Astrocyte (in vitro differentiated cells and primary cell): ENCODE measurements around the genes HDAC6, GAGE12J, GAGE12E, MAGED1 and FAM156A.

DNA sequence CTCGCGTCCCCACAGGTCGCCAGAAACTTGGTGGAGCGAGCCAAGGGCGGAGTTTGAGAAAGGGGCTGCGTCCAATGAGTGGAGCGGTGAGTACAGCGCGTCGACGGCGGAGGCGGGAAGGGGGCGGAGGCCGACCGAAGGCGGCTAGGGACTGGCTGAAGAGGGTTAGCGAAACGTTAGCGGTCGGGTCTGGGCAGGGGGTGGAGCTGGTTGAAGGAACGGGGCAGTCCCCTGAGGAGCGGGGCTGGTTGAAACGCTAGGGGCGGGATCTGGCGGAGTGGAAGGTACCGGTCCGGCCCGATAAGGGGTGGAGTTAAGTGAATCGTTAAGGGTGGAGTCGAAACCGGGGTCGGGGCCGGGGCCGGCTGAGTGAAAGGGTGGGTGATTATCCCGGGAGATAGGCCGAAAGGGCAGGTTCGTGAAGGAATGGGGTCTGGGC is at the start of gene HDAC6:
Gene HDAC6 (plus strand): TSS at position 209 of the 439 bp plus-strand sequence.
- PRO-cap: no peak
- RRBS, 2 experiments: 26% methylated on average over 3 of the region's 38 CpGs; no CpG with 5 or more reads in 1 of the 2 experiments

DNA sequence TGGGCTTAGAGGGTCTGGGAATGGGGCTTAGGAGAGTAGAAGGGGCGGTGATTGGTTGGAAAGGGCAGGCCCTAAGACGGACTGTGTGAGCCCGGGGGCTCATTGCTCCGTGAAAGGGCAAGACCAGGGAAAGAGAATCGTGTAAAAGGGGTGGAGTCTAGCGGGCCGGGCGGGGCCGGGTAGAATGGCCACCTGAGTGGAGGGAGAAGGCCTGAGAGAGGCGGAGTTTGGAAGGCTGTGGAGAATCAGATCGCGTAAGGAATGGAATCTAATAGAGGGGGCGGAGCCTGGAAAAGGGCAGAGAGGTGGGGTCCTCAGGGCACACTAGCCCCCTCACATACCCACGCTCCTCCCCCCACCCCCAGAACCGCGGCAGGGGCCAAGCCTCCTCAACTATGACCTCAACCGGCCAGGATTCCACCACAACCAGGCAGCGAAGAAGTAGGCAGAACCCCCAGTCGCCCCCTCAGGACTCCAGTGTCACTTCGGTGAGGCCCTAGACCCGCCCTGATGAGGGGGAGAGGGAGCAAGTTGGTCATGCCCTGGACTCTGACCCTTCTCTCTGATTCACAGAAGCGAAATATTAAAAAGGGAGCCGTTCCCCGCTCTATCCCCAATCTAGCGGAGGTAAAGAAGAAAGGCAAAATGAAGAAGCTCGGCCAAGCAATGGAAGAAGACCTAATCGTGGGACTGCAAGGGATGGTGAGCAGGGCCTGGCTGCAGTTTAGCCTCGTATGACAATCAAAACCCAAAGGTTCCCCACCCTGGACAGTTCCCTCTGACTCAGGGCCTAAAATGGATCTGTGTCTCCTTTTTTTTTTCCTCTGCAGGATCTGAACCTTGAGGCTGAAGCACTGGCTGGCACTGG is 665 bp downstream of the HDAC6 start:
- PRO-cap: bidirectional peak, plus-strand start at position 217 of the sequence, minus-strand start at position 104 of the sequence
- RRBS, 2 experiments: 6 to 14% methylated on average over 5 of the region's 28 CpGs

- PRO-cap: no peak
- RRBS, 2 experiments: 54 to 55% methylated on average over 8 of the region's 39 CpGs
Measured at GRCh38 chrX:48831176-48831590, 4.2 kb downstream of the PCSK1N start.

DNA sequence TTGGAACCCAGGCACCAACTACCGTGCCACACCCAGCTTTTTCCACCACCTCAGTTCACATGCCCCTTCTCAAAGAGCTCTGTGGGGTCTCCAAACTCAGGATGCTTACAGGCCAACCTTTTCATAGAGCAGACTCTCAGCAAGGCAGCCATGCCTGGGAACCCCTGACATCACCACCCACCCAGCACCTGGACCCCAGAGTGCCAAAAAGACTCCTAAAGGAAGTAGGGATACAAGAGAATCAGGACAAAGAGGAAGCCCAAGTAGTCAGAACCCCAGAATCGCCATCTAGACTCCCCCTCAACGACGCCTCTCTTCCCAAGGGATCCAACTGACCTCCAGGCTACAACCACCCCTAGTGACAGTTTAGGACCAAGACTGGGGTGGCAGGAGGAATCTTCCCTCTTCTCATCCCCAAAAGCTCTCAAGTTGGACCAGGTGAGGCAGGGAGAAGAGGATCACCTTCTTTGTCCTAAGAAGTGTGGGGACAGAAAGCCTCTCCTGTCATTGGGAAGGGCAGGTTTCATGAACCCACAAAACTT is 3.8 kb downstream of the OTUD5 start:
- PRO-cap: no peak
- RRBS, 2 experiments: no CpG with 5 or more reads among the region's 4 CpGs

GRCh38 chrX:49060734-49061278 is 2.0 kb downstream of the CCDC120 start:
- PRO-cap: no peak
- RRBS, 2 experiments: no CpG with 5 or more reads among the region's 3 CpGs

GRCh38 chrX:49227000-49227349 is 6.2 kb downstream of the CACNA1F start:
- PRO-cap: no peak
- RRBS, 2 experiments: no CpG with 5 or more reads among the region's 6 CpGs

- PRO-cap: no peak
- RRBS, 2 experiments: no CpG with 5 or more reads among the region's 10 CpGs
Measured at GRCh38 chrX:49236937-49237424, 1.7 kb downstream of the CCDC22 start.

DNA sequence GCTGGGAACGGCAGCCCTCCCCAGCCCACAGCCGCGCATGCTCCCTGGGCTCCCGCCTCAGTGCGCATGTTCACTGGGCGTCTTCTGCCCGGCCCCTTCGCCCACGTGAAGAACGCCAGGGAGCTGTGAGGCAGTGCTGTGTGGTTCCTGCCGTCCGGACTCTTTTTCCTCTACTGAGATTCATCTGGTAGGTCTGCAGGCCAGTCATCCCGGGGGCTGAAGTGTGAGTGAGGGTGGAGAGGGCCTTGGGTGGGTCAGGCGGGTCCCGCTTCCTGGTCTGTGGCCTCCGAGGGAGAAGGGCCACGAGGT is at the start of gene GAGE12J:
Gene GAGE12J (plus strand): TSS at position 80 of the 309 bp plus-strand sequence.
- PRO-cap: no peak
- RRBS, 2 experiments: no CpG with 5 or more reads among the region's 17 CpGs

DNA sequence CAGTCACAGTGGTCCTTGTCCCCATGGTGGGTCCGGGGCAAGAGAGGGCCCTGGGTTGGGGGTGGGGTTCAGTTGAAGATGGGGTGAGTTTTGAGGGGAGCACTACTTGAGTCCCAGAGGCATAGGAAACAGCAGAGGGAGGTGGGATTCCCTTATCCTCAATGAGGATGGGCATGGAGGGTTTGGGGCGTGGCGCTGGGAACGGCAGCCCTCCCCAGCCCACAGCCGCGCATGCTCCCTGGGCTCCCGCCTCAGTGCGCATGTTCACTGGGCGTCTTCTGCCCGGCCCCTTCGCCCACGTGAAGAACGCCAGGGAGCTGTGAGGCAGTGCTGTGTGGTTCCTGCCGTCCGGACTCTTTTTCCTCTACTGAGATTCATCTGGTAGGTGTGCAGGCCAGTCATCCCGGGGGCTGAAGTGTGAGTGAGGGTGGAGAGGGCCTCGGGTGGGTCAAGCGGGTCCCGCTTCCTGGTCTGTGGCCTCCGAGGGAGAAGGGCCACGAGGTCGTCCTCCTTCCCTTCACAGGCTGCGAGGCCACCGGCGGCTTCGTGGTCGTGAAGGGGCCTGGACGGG is at the start of gene GAGE12E:
Gene GAGE12E (plus strand): TSS at position 274 of the 571 bp plus-strand sequence.
- PRO-cap: no peak
- RRBS, 2 experiments: no CpG with 5 or more reads among the region's 28 CpGs

DNA sequence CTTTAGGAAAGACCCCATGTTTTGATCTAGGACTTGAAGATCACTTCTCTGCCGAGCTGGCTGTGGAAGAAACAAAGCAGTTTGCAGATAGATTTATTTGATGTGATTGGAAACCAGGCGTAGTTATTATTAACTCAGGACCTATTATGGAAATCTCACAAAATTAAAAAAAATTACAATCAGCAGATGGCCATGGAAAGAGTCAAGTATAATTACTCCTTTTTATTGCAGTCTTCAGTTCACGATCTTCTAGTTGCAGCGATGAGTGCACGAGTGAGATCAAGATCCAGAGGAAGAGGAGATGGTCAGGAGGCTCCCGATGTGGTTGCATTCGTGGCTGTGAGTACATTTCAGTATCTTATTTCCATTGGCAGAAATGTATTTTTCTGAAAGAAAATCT is 1.1 kb downstream of the PAGE4 start:
- PRO-cap: no peak
- RRBS, 2 experiments: no CpG with 5 or more reads among the region's 7 CpGs

GRCh38 chrX:51892849-51893818 is at the start of gene MAGED1:
TSS of gene MAGED1 (plus strand) at chrX:51893623.
- PRO-cap: unidirectional peak, plus-strand start at chrX:51893625
- RRBS, 2 experiments: 13% methylated on average over 4 of the region's 36 CpGs

GRCh38 chrX:52958264-52958749 is at the start of gene FAM156A:
TSS of gene FAM156A (minus strand) at chrX:52958518.
- PRO-cap: no peak
- RRBS, 2 experiments: no CpG with 5 or more reads among the region's 60 CpGs

- PRO-cap: no peak
- RRBS, 2 experiments: no CpG with 5 or more reads among the region's 2 CpGs
Measured at GRCh38 chrX:53055573-53056025, 7.0 kb downstream of the GPR173 start.

GRCh38 chrX:53085548-53086422 is 3.6 kb downstream of the TSPYL2 start:
- PRO-cap: no peak
- RRBS, 2 experiments: no CpG with 5 or more reads among the region's 20 CpGs

DNA sequence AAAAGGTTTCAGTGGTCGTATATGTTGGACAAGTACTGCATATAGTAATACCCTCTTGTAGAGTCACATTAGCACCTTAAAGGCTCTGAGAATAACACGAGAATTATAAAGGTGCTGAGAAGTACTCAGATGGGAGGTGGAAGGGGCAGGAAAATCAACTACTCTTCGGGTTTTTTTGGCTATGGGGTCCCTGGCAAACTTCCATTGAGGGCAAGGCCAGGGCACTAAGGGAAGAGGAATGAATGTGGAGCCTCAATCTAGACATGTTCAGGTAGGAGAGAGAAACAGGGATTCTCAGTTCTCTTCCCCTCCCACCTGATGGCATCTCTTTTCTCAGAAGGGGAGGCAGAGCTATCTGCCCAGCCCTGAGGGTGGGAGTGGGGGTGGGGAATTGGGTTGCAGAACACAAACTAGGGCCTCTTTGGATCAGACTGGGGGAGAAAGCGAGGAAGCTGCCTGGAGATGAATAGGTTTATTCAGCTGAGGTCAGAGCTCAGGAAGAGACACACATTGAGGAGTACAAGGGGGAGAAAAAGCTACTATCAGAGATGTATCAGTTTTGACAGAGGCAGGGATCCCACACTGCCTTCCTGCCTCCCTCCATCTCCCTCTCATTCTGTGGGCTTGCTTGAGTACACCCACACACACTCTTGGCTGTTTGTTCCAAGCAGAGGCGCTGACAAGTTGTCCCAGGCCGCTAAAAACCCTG is 5.0 kb downstream of the TSPYL2 start:
- PRO-cap: no peak
- RRBS, 2 experiments: no CpG with 5 or more reads among the region's 6 CpGs

DNA sequence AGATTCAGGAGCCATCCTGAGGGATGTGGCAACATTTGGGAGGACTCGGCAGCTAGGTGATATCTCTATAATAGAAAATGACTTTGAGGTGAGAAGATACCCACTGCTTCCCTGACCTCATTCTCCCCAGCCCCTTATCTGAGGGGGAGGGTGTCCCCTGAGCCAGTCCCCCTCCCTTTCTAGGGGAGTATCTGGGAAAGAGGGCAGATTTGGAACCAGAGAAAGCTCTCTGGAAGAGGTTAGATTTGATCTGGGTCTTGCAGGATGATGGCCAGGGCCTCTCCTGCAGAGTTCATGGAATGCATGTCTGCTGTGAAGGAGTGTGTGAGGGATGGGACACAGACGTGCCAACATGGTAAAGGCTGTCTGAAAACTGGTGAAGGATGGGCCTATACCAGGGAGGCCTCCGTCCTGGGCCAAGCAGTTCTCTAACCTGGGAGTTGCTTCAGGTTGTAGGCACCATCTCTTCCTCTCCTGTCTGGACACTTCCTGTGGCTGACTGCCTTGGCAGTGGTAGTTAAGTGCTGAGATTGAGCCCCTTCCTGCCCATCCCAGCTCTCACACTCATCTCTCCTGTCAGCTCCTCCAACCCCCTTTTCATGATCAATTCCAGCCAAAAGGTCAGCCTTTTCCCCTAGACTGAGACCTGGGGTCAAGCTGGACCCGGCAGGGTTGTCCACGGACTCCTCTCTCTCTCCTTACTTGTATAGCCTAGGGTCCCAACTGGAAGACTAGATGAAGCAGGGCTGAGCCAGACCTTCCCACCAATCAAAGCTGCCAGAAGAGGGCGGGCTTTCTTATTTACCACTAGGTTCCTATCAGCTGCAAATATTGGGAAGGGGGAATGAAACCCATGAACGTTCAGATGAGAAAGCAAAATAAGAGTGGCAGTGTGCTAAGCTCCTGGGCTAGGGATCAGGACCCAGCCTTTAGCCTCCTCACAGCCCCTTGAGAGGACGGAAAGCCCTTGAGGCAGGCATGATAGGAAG is 34.7 kb downstream of the KDM5C start:
- PRO-cap: no peak
- RRBS, 2 experiments: no CpG with 5 or more reads among the region's 8 CpGs

DNA sequence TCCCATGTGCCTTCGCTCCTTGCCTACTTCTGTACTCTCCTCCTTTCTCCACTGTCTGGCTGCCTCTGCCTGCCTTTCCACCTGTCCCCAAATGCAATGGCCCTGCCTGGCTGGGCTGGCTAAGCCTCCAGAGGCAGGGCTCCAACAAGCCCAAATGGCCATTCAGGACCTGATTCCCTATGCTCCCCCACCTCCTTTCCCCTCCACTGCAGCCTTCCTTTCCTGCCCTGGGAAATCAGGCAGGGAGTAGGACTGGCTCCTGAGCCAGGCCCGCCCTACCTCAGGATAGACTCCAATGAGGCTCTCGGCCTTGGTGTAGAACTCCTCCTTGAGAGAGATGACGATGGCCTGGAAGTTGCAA is 42.1 kb downstream of the SMC1A start:
- PRO-cap: no peak
- RRBS, 2 experiments: no CpG with 5 or more reads among the region's 4 CpGs

- PRO-cap: no peak
- RRBS, 2 experiments: no CpG with 5 or more reads among the region's 12 CpGs
Measured at GRCh38 chrX:53411601-53412395, 10.7 kb downstream of the SMC1A start.

DNA sequence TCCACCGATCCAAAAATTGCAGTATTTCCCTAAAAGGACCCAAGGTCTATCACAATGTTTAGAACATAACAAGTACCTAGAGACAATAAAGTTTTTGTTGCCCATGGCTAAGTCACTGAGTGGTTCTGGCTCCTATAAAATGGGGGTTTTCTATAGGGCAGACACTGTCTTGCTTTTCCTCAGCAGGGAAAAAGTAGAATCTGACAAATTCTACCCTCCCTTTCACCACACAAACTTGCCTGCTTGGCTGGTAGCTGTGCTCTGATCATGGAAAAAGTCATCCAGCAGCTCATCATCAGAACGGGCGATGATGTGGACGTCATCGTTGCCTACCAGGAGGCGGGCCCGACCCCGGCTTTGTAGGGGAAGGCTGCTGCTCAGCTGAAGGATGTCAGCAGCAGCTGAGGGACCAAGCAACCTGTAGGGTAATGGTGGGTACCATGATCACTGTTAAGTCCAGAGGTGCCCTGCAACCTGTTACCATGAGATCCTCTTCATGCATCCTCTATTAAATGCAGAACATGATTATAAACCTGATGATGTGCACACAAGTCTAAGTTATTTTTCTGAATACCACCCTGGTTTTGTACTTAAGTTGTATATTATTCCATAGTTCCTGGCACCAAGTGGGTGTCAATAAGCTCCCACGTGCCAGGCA is 125.1 kb upstream of the HSD17B10 start:
- PRO-cap: no peak
- RRBS, 2 experiments: no CpG with 5 or more reads among the region's 9 CpGs

GRCh38 chrX:53563667-53564117 is 122.8 kb downstream of the HUWE1 start:
- PRO-cap: no peak
- RRBS, 2 experiments: no CpG with 5 or more reads among the region's 5 CpGs